Neural cell (in vitro differentiated cells): ENCODE results near the gene OLAH.

- RAMPAGE, long total RNA, result start-site peak on the plus strand at chr10:14959973-14960064, 20 and 21 reads in 2 replicates
Observed at GRCh38 chr10:14959830-14960342, 698 bp downstream of the MEIG1 start.

- RAMPAGE, long total RNA, result no peak
Observed at GRCh38 chr10:14995917-14996330, 36.7 kb downstream of the MEIG1 start.

GRCh38 chr10:15043707-15044102 lies at the start of gene OLAH:
Gene OLAH, plus strand, starts transcription at chr10:15043943.
- RAMPAGE, long total RNA, result no peak

- RAMPAGE, long total RNA, result no peak
Observed at GRCh38 chr10:15333852-15334449, 37.1 kb downstream of the FAM171A1 start.

GRCh38 chr10:15369481-15370718 lies 1.2 kb downstream of the FAM171A1 start:
- RAMPAGE, long total RNA, result no peak

DNA sequence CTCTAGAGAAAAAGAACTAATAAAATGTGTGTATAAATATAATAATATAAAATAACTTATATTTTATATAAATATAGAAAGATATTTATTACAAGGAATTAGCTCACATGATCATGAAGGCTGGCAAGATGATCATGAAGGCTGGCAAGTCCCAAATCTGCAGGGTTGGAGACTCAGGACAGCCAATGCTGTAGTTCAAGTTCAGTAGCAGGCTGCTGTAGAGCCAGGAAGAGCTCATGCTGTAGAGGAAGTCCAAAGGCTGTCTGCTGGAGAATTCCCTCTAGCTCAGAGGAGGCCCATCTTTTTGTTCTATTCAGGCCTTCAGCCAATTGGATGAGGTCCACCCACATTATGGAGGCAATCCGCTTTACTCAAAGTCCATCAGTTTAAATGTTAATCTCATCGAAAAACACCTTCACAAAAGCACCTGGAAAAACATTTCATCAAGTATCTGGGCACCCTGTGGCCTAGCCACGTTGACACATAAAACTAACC lies 24.8 kb upstream of the FAM171A1 start:
- RAMPAGE, long total RNA, result no peak

DNA sequence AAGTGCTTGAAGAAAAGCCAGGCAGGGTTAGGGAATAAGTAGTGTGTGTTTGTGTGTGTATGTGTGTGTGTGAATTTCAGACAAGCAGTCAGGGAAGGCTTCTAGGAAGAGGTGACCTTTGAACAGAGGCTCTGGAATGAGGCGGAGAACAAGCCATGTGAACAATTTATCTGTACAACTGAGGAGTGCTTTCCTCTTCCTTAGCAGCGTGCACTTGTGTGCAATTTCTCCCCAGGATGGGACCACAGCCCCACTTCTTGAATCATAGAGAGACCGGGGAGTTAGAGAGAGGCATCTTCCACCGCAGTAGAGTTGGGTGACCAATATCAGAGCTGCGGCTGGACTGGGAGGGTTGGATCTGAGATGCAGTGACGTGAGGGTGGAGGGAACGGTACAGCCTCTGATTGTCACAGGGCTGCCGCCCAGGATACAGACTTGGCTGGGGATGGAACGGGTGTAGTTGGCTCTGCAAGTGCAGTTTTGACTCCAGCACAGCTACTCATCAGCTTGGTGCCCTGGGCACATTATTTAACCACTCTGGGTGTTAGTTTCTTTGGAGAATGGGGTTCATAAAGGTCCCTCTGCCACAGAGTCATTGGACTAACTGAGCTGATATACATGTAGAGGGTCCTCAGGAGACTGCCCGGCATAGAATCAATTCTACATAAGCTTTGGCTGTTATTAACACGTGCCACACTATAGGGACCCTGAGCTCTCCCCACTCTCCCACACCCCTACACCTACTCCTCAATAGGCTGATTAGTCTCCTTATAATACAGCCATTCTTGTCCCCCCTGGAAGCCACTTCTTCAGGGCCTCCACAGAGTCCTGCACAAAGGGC lies 69.4 kb upstream of the FAM171A1 start:
- RAMPAGE, long total RNA, result no peak

DNA sequence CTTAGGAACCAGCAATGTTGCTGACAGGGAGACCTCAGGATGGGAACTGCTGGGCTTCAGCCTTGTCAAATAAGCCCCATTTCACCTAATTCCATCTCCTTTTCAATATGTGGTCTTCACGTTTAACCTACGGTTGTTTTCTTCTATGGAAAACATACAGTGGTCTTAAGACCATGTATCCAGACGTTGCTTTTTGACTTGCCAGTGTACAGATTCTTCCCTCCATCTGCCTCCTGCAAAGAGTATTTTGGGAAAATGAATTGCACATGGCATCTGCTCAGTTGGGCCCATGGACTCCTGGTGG lies 97.7 kb upstream of the FAM171A1 start:
- RAMPAGE, long total RNA, result no peak

GRCh38 chr10:15603598-15603981 lies 116.1 kb downstream of the ITGA8 start:
- RAMPAGE, long total RNA, result no peak

DNA sequence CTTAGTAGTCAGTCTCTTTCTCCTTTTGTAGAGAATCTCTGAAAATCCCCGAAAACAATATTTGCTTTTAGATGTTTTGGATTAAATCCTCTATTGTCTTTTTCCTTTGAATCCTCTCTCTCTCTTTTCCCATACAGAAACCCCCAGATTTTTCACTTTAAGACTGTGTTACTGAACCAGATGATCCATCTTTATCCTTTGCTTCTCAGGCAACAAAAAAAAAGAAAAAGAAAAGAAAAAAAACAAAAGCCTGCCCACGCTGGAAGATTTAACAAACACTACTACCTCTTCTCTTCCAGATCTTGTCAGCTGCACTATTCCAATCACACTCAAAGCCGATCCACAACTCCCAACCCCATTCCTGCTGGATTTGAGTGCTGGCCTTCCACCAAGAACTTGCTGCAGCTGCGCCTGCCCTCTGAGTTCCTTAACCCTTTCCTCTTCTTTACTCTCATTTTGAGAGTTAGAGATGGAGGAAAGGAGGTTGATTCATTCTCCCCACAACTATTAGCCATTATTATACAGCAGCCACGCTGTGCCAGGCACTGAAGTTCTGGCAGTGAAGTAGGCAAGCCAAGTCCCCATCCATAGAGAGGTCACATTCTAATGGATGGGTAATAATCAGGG lies 16.0 kb upstream of the ITGA8 start:
- RAMPAGE, long total RNA, result no peak

- RAMPAGE, long total RNA, result no peak
Observed at GRCh38 chr10:16747387-16747932, 69.8 kb downstream of the RSU1 start.

GRCh38 chr10:16748560-16749220 lies 68.5 kb downstream of the RSU1 start:
- RAMPAGE, long total RNA, result no peak

DNA sequence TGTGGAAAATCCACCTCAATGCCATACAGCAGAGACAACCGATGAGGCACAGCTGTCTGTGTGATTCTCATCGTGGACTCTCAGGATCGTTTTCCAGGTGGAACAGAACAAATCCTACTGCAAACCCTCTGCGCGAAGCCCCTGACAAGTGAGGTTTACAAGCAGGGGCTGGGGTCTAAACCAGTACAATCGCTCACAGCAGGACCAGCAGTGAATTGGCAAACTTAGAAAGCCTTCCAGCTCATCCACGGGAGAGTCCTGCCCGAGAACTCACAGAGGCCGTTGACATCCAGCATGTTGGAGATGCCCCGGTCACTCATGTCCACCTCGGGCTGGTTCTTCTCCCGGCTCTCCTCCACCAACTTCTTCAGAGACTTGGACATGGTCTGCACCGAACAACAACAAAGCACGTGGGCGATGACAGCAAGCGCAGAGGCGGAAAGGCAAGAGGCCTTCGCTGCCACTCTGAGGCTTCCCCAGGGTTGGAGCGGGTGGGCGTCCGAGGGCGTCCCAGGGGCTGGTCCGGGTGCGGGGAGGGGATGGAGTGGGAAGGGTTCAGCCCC lies 444 bp downstream of the RSU1 start:
- RAMPAGE, long total RNA, result no peak

DNA sequence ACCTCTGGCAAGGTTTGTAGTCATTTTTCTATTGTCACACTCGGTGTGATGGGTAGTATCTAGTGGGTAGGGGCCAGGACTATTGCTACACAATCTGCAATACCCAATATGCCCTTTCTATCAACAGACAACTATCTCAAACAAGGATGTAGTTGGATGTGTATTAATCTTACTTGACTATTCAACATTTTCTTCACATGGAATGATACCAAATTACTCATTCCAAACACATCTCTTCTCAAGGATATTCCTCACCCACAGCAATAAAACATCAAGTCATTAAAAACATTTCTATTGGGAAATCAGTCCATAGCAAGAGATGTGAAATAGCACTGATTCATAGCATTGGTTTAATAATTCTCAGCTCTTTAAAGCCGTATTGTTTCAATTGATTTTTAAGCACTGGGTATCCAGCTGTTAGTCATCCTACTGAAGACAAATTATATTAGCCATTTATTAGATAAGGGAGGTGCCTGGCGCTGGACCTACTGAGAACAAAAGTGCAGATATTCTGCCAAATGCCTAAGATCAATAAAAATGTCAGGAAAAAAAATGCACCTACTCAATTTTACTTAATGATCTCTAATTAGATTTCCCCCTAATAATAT lies 74.7 kb upstream of the RSU1 start:
- RAMPAGE, long total RNA, result no peak

DNA sequence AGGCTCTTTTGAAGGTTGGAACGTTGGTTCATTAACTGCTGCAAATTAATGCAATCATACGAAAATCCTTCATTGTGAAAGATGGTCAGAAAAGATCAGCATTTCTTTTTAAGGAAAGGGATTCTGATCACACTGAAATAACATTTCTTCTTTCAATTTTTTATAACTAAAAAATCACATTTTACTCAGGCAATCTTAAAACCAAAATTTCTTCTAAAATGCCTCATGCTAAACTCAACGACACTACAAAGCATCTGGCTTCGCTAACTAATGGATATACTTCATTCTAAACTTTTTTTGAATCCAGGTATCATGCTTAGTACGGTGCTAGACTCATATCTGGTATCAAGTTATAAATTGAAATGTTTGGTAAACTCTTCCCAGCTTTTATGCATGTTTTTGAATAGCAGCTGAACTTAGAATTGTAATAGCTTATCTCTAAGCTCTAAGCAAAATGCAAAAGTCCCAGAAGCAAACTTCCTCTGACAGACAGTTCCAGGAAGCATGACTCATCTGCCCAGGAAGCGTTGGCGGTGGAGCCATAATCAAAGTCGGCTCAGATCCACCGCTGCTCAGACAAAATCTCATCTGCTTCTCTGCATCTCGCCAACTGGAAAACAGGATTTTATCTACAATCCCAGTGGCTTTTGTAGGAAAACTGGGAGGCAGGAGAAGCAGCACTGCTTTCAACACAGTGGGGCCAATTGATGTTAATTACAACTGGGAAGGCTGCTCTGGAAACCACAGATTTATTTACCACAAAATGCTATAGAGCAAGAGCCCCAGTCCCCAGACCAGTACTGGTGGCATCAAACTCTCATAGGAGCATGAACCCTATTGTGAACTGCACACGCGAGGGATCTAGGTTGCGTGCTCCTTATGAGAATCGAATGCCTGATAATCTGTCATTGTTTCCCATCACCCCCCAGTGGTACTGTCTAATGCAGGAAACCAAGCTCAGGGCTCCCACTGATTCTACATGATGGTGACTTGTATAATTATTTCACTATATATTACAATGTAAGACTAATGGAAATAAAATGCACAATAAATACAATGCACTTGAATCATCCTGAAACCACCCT lies 100.1 kb downstream of the CUBN start:
- RAMPAGE, long total RNA, result no peak

DNA sequence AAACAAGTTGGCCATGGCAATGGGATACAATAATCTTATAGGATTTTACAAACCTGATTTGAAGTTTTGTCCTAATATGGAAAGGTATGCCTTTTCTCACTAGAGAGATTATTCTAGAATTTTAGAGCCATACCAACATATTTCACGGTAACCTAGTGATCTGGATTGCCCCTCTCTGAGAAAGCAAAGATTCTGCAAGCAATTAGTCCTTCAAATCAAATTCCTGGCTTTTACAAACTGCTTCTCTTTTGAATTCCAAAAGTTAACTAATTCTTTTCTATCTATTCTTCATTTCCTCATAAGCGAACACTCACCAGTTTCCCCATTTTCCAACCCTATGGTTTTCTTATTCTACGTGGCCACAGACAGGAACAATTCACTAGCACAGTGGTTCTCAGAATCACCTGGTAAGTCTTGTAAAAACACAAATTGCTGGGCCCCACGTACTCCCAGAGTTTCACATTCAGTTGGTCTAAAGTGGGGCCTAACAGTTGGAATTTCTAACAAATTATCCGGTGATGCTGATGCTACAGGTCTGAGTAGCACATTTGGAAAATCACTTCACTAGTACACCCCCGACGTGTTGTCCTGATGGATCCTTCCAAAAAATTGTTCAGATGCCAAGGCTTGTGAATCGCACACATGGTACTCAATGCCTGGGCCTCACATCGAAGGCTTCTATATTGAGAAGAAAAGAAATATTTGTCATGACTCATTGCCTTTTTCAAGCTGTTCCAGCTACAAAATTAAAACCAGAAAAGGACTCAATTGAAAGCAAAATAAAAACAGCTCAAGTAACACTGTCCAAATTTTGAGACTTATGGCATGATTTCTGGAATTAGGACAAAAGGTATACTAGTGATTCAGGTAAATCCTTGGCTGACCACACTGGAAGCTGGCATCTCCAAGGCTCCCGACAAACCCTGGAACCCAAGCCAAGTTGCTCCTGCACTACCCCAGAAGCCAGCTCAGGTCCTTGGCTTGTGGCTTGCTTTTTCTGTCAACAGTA lies 13.1 kb upstream of the VIM start:
- RAMPAGE, long total RNA, result no peak

- RAMPAGE, long total RNA, result start-site peak on the plus strand at chr10:17229275-17229282, 476 and 2,986 reads in 2 replicates
Observed at GRCh38 chr10:17229193-17230239, 1.5 kb downstream of the VIM start.

- RAMPAGE, long total RNA, result no peak
Observed at GRCh38 chr10:17237873-17238793, 10.1 kb downstream of the VIM start.

- RAMPAGE, long total RNA, result no peak
Observed at GRCh38 chr10:17394481-17395005, 59.9 kb downstream of the ST8SIA6 start.

GRCh38 chr10:17449886-17450381 lies 4.5 kb downstream of the ST8SIA6 start:
- RAMPAGE, long total RNA, result no peak